Daoy (cell line): ENCODE measurements around the genes PDGFRB and ARSI.

GRCh38 chr5:150000847-150001669, 519 bp downstream of the HMGXB3 start:
- RAMPAGE, long total RNA, result no peak

GRCh38 chr5:150133508-150133944, 22.1 kb downstream of the PDGFRB start:
- RAMPAGE, long total RNA, result no peak

DNA sequence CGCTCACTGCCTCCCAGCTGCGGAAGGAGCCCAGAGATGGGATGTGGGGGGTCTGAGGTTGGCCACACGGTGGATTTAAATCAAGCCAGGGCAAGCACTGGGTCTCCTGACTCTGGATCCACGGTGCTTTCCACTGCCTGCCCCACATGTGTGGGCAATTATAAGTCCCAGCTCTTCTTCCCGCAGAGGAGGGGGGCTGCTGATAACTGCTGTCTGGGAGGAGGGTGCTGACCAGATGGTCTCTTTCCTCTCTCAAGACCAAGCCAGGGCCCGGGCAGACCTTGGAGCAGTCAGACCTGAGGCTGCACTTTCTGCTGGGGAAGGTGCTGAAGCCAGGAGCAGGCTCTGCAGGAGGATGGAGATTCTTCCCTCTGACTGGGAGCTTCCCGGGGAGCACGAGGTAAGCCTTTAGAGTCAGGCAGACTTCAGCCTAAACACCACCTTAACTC, 2.6 kb downstream of the PDGFRB start:
- RAMPAGE, long total RNA, result no peak

GRCh38 chr5:150155352-150156560, at the start of gene PDGFRB:
Gene PDGFRB (minus strand): TSS chr5:150155845.
- RAMPAGE, long total RNA, result no peak

DNA sequence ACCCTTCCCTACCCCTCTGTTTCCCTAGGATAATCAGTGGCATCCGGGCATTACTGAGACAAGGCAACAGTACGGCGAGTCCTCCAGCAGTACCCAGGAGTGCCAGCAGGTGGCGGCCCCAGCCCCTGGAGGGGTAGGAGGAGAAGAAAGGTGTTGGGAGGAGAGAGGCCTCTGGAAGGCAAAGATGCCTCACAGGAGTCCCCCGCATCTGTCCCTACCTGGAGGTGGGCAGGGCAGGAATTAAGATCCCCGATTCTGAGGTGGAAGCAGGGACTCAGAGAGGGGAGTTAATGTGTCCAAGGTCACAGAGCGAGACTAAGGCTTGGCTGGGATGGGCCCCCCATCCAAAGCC, 4.9 kb upstream of the CDX1 start:
- RAMPAGE, long total RNA, result no peak

- RAMPAGE, long total RNA, result no peak
Measured at GRCh38 chr5:150215426-150215951, 25.6 kb downstream of the SLC6A7 start.

- RAMPAGE, long total RNA, result no peak
Measured at GRCh38 chr5:150288698-150289328, 760 bp downstream of the CAMK2A start.

DNA sequence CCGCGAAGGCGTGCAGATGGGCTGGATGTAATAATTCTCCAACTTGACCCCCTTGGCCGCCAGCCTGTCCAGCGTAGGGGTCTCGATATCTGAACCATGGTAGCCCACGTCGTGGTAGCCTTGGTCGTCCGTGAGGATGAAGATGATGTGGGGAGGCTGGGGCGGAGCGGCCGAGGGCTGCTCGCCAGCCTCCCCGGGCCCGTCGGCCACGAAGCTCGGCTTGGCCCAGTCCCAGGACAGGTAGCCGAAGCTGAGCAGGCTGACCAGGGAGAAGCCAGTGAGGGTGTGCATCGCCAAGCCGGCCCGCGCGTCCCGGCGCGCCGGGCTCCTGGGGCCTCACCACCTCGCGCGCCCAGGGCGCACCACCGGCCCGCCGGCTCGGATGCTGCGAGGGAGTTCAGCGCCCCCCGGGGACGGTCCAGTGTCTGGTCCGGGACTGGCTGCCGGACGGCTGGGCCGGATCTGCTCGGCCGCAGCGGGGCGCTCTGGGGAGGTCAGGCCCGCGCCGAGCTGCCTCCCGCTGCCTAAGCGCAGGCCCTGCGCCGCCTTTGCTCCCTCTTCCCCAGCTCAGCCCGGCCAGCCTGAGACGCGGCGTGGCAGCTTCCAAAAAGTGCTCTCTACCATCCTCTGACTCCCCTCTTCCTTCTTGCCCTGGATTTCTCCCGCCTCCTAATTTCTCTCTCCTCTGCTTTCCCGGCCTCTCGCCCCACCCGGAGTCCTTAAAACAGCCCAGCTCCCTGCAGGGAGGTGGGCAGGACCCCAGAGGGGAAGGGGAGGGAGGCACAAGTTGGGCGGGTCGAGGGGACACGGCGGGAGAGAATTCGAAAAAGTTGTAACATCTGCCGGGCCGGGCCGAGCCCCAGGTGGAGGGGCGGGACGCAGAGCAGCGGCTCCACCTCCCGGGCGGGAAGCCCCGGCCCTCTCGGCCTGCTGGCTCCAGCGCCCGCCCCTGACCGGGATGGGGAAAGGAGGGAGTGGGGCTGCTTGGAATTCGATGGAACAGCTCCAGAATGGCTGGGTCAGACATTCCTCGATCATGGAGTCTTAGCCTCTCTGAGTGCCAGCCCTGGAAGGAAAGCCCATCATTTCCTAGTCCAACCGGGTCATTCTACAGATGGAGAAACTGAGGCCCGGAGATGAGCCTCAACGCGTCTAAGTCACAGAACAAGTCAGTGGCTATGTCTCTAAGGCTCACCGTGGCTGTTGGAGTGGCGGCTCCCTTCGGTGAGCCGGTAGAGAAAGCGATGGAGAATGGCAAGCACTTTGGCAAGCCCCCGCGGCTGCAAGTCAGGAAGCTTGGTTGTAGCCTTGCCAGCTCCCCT, at the start of gene ARSI:
Gene ARSI (minus strand): TSS at position 823 of the 1,322 bp plus-strand sequence.
- RAMPAGE, long total RNA, result no peak

GRCh38 chr5:150354889-150355521, 2.5 kb upstream of the TCOF1 start:
- RAMPAGE, long total RNA, result no peak

GRCh38 chr5:150382409-150382834, 24.9 kb downstream of the TCOF1 start:
- RAMPAGE, long total RNA, result no peak

- RAMPAGE, long total RNA, result no peak
Measured at GRCh38 chr5:150387242-150387627, 25.5 kb downstream of the CD74 start.

DNA sequence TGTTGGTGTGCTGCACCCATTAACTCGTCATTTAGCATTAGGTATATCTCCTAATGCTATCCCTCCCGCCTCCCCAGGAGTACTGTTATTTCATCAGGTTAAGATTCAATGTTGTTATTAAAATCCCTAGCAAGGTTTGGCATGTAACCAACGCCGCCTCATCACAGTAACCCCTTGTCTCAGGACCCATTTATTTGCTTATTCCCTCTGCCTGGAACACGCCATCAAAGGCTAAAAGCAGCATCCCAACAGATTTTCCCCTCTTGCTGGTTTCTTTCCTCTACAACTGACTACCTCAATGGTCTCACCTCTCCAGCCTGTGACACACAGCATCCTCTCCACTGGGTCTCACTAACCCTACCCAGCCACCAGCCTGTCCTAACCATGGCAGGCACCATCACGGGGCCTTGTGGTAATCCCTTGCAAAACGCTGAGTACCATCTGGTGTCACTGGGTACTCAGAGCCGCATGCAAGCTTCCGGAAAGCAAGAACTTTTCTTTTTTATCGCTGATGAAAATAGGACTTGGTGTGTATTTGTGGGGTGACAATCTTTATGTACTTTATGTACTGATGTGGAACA, 6.2 kb downstream of the RPS14 start:
- RAMPAGE, long total RNA, result no peak

- RAMPAGE, long total RNA, result no peak
Measured at GRCh38 chr5:150460973-150461593, 11.5 kb upstream of the RPS14 start.

- RAMPAGE, long total RNA, result no peak
Measured at GRCh38 chr5:150488363-150489450, 19.2 kb upstream of the NDST1 start.

GRCh38 chr5:150522240-150523271, 14.6 kb downstream of the NDST1 start:
- RAMPAGE, long total RNA, result no peak

DNA sequence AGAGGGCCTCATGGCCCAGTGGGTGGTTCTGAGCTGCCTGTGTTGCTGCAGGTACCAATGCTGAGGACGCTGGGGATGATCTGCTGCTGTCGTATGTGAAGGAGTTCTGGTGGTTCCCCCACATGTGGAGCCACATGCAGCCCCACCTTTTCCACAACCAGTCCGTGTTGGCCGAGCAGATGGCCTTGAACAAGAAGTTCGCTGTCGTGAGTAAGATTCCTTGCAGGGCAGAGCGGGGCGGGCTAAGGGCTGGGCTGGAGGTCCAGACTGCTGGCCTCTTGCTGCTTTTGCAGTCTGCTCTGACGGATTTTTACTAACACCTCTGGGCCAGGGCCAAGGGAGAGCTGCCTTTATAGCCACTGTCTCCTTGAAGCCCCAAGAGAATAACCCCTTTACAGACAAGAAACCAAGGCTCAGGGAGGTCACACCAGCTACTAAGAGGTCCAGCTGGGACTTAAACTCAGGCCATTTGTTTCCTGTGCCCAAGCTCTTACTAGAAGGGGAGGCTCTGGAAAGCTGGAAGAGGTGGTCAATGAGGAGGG, 27.0 kb downstream of the NDST1 start:
- RAMPAGE, long total RNA, result no peak

DNA sequence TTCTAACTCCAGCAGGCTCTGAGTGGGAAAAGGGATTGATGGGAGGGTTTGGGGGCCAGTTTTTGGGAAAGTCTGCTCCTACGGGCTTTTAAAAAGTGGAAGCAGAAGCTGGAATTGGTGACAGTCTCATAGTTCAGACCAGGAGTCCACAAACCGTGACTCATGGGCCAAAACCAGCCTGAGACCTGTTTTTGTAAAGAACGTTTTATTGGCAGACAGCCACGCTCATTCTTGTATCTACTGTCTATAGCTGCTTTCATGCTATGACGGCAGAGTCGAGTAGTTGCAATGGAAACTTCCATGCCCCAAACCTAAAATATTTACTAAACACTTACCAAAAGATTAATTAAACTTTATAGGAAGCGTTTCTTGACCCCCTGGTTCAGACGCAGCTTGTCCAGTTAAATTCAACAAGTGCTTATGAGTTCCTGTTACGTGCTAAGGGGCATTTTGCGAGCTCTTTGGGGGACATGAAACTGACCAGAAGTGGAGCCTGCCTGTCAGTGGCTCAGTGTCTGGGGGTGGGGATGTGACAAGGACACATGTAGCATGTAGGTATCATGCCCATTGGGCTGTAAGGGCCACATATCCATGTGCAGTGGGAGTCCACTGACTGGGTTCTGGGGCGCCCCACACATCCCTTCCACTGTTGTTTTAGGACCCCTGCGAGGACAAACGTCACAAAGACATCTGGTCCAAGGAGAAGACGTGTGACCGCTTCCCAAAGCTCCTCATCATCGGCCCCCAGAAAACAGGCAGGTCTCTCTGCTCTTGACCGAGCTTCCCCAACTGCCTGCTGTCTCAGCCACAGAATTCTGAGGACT, 33.2 kb downstream of the NDST1 start:
- RAMPAGE, long total RNA, result no peak

GRCh38 chr5:150547971-150548584, 40.1 kb downstream of the NDST1 start:
- RAMPAGE, long total RNA, result no peak

GRCh38 chr5:150581989-150582743, 58.3 kb upstream of the SYNPO start:
- RAMPAGE, long total RNA, result no peak

- RAMPAGE, long total RNA, result no peak
Measured at GRCh38 chr5:150588173-150588835, 52.2 kb upstream of the SYNPO start.